H1 (cell line): ENCODE measurements around the genes ANO10, ABHD5, TMEM158 and XCR1.

DNA sequence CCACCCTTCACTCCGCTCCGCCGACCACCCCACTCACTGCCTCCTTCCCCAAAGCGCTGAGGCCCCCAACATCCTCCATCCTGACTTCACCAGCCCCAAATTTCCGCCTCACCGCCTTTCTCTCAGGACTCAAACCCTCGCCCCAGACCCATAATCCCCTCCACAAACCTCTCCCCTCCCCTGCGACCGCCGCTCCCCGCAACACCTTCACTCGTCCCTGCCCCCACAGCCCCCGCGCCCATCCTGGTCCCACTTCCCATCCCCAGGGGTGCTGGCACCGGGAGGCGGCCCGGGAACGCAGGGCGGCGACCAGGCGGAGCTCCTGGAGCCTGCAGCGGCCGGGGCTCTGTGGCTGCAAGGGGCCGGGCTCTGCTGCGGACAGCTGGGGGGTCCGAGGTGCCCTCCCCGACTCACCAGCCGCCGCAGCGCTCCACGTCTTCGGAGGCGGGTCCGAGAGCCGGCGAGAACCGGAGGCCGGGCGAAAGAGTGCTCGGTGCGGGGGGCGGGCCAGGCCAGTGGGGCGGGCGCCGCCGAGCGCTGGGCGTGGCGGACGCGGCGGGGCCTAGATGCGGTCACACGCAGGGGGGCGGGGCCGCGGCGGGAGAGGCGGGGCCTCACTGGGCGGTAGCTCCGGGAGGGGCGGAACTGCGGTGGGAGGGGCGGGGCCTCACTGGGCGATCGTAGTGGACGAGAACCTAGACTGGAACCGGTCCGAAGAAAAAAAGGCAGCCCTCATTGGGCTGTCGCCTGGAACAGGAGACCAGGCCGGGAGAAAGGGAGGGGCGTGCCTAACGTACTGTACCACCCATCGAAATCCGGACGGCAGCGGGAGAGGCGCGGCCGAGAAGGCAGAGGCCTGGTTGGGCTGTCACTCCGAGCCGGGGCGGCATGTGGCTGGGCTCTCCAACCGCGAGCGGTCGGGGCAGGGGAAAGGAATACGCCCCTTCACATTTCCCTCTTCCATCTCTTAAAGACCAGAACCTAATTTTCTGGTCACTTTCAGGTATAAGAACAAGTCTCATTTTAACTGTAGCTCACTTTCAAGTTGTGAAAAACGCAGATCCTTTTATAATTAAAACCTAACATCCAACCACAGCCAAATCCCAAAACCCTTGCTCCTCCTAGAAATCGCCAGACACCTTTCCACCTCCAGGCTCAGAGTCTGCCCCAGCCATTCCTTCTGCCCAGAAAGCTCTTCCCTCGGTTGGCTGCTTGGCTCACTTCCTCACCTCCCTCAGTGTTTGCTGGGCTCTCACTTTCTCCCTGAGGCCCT is at the start of gene ANO10:
TSS of gene ANO10 (minus strand) at position 517 of the 1,273 bp plus-strand sequence.
- RRBS = under 1% methylated on average over 35 of the region's 91 CpGs
CAGE:
- cytosol, long polyA plus RNA = start-site peak on the minus strand centred at position 456 of the sequence, 14 bp wide, 88 reads
- long polyA plus RNA = start-site peak on the minus strand centred at position 454 of the sequence, 54 bp wide, 174 and 126 reads in 2 replicates
- nucleus, long polyA plus RNA = start-site peak on the minus strand centred at position 456 of the sequence, 8 bp wide, 99 reads

GRCh38 chr3:43690034-43691049 is at the start of gene ABHD5:
Gene ABHD5 (plus strand): TSS chr3:43690938.
- RRBS = 1% methylated on average over 38 of the region's 85 CpGs
CAGE:
- cytosol, long polyA plus RNA = start-site peak on the plus strand at chr3:43690886-43690986, 450 reads
- long polyA plus RNA = start-site peak on the plus strand at chr3:43690885-43691013, 245 and 432 reads in 2 replicates
- nucleus, long polyA plus RNA = start-site peak on the minus strand at chr3:43690561-43690676, 20 reads; start-site peak on the plus strand at chr3:43690884-43691013, 394 reads

- RRBS = no CpG with 5 or more reads among the region's 2 CpGs
CAGE:
- cytosol, long polyA plus RNA = no peak
- long polyA plus RNA = no peak
- nucleus, long polyA plus RNA = no peak
Measured at GRCh38 chr3:43738337-43738646, 47.6 kb downstream of the ABHD5 start.

DNA sequence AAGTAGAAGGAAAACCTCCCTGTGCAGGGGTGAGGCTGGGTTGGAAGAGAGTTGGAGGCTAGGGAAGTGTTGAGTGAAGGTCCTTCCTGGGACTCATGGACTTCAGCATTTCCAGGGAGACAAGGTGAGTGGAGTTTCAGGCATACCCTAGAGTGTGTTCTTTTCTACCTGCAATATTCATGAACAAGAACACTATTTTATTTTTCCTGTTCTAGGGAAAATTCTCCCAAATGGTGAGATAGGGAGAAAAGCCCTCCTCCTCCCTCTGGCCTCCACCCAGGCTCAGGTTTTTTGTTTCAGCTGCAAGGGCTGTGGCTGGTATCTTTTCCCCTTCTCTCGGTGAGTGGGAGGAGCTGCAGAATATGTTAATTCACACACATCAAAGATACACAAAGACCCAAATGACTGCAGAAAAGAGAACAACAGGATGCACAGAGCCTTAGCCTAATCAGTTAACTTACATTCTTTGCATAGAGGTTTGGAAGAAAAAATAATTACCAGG is 64.7 kb downstream of the ABHD5 start:
- RRBS = no CpG with 5 or more reads among the region's 1 CpG
CAGE:
- cytosol, long polyA plus RNA = no peak
- long polyA plus RNA = no peak
- nucleus, long polyA plus RNA = no peak

GRCh38 chr3:43769153-43770208 is 78.7 kb downstream of the ABHD5 start:
- RRBS = 6% methylated on average over 9 of the region's 27 CpGs
CAGE:
- cytosol, long polyA plus RNA = no peak
- long polyA plus RNA = no peak
- nucleus, long polyA plus RNA = no peak

DNA sequence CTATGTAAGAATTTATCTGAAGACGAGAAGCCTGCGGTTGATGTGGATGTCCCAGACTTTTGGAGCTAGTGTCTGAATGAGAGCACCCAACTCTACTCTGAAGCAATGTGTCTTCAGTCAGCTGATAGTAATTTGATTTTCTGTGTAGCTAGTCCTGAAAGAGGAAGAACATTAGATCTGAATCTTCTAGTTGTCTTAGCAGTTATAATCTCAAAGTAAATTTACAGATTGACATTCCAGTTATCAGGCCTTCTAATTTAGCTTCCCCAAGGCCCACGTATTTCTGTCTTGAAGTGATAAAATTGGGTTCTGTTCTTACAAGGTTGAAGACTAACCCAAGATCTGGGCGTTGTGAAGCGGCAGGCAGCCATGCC is 1.5 kb downstream of the TCAIM start:
- RRBS = no CpG with 5 or more reads among the region's 5 CpGs
CAGE:
- cytosol, long polyA plus RNA = no peak
- long polyA plus RNA = no peak
- nucleus, long polyA plus RNA = no peak

- RRBS = no CpG with 5 or more reads among the region's 10 CpGs
CAGE:
- cytosol, long polyA plus RNA = no peak
- long polyA plus RNA = no peak
- nucleus, long polyA plus RNA = no peak
Measured at GRCh38 chr3:44996480-44997287, 20.6 kb downstream of the EXOSC7 start.

DNA sequence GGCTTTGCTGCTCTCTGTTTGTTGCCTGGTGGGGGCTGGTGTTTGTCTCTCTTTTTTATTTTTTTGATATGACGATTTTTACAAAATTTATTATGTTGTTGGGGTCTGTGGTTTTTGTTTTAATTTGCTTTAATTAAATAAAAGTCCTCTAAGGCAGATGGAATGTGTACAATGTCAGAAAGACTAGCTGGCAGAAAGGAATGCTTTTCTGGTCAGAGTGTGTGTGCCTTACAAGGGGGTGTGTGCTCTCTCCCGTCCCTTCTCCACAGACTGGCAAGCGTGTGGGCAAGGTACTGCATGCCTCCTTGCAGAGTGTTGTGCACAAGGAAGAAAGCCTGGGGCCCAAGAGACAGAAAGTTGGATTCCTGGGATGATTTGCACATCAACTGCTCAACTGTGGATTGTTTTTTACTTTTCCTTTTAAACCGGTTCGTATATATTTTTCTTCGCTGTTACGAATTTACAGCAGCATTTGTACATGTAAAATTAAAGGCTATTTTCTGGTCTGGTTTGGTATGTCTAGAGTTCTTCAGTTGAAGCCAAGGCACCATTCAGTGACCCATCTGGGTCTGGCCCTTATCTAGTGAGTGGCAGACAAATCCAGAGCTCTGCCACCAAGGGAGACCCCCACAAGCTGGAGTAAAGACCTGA is 15.0 kb upstream of the CLEC3B start:
- RRBS = no CpG with 5 or more reads among the region's 7 CpGs
CAGE:
- cytosol, long polyA plus RNA = no peak
- long polyA plus RNA = no peak
- nucleus, long polyA plus RNA = no peak

DNA sequence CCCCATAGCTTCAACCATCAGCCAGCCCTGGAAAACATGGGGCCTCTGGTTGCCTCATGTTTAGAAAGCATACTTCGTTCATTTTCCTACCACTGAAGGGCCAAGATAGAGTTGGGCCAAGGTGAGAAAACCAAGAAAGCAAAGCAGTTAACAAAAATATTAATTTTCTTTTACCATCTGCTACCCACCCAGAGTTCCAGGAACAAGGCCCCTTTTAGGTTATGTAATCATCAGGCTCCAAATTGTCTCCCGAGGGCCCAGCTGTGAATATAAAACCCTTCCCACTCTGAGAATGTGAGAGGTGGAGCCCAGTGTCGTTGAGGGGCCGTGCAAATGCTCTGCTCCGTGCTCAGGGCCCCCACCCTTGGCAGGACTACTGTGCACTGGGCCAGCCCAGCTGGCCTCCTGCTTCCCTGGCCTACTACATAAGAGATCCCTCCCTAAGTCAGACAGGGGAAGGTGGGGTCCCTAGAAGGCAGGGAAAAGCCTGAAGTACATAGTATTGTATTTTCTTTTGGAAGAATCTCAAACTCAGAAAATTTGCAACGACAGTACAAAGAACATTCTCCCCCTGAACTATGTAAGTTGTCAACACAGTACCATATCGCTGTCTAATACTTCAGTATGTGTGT is 4.6 kb upstream of the CLEC3B start:
- RRBS = no CpG with 5 or more reads among the region's 7 CpGs
CAGE:
- cytosol, long polyA plus RNA = no peak
- long polyA plus RNA = no peak
- nucleus, long polyA plus RNA = no peak

DNA sequence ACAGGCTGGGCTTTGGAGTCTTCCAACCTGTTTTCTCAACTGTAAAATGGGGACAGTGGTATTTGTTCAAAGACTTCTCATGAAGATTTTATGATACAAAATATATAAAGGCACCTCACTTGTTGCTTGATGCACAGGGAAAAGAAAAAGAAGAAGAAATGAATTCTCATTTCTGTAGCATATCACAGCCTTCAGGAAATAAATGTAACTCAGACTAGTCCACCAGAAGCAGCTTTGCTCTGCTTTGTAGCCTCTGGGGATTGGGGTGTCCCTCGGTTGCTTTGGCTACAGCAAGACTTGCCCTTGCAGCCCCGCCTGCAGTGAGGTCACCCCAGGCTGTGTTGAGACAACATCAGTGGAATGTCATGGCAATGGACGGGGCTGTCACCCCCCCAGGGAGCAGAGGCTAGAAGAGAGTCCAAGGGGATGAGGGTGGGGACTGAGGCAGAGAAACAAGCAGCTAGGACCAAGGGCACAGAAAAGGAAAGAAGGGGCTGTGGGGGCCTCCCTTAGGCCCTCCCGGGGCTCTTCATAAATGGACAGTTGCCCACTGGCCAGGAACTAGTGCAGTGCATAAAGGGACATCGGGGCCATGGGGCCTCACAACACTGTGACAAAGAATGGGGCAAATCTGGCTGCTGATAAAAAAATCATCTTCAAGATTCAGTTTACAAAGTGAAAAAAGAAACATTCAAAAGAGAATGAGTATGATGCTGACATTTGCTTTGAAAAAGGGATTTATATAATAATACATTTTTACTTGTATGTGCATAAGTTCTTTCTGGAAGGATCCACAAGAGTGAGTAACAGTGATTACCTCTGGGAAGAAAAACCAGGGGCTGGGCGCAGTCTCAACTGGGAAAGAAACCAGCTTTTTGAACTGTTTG is 943 bp downstream of the CLEC3B start:
- RRBS = no CpG with 5 or more reads among the region's 6 CpGs
CAGE:
- cytosol, long polyA plus RNA = no peak
- long polyA plus RNA = no peak
- nucleus, long polyA plus RNA = no peak

DNA sequence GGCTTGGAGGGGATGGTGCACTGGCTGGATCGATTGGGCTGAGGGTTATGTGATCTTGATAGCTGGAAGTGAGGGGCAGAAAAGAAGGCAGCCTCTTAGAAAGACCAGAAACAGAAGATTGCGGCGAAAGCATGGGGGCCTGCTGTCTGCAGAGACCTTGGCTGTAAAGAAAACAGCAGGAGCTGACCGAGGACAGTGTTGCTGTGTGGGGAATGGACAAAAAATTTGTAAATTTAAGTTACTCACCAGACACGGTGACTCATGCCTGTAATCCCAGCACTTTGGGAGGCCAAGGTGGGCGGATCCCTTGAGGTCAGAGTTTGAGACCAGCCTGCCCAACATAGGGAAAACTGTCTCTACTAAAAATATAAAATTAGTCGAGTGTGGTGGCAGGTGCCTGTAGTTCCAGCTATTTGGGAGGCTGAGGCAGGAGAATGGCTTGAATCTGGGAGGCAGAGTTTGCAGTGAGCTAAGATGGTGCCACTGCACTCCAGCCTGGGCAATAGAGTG is 7.1 kb downstream of the TMEM158 start:
- RRBS = no CpG with 5 or more reads among the region's 7 CpGs
CAGE:
- cytosol, long polyA plus RNA = no peak
- long polyA plus RNA = no peak
- nucleus, long polyA plus RNA = no peak

DNA sequence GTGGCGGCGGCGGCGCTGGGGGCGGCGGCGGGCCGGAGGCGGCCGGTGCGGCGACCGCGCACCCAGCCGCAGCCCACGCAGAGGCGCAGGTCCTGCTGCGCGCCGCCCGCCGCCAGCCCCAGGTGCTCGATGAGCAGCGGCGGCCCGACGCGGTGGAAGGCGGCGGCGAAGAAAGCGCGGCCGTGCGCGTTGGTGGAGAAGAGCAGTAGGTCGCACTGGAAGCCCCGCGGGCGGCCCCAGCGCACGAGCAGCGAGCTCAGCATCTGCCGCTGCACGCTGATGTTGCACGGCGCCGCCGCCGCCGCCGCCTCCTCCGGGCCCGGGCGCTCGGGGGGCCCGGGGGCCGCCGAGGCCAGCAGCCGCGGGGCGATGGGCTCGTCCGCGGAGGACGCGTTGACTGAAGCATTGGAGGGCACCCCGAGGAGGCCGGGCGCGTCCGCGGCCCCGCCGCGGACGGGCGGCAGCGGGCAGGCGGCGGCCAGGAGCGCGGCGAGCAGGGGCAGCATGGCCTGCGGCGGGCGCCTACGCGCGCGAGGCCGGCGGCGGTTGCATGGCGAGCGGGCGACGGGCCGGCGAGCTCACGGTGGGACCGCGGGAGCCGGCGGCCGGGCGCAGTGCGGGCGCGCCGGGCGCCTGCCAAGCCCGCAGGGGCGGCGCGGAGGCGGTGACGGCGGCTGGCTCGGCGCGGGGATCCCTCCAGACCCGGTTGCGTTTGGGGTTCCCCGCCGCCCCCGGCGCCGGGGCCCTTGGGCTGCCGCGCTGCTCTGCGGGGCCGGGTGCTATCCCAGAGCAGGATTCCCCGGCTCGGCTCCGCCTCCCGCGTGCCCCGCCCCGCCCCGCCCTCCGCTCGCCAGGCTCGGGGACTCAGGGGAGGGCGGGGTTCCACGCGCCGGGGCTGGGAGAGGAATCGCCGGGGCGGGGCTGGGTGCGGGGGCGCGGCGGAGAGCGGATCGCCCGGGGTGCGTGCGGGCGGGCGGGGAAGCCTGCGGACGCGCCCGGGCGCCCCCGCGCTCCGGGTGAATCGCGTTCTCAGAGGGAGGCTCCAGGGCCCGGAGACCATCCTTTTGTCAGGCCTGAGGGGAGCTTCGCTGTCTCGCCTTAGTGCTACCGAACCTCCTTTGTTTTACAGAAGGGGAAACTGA is at the start of gene TMEM158:
TSS of gene TMEM158 (minus strand) at position 766 of the 1,142 bp plus-strand sequence.
- RRBS = 2% methylated on average over 70 of the region's 176 CpGs
CAGE:
- cytosol, long polyA plus RNA = start-site peak on the minus strand centred at position 775 of the sequence, 23 bp wide, 375 reads
- long polyA plus RNA = start-site peak on the minus strand centred at position 765 of the sequence, 7 bp wide, 49 and 65 reads in 2 replicates
- nucleus, long polyA plus RNA = start-site peak on the minus strand centred at position 766 of the sequence, 5 bp wide, 99 reads

DNA sequence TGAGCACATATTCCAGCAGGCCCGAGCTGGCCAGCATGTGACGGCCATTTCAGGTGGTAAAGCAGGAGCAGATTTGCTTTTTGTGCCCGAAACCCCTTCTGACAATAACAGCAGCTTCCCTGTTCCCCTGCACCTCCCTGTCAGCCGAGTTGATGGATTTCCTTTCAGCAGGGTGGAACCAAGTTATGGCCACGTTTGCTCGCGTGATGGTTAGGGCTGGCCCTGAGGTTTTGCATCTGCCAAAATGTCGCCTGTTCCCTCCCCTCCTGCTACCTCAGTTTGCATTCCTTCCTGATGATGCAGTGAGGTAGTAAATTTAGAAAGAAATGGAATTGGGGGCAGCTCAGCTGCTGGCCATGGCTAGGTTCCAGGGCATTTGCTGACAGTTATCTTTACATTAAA is 13.2 kb downstream of the LIMD1 start:
- RRBS = no CpG with 5 or more reads among the region's 8 CpGs
CAGE:
- cytosol, long polyA plus RNA = no peak
- long polyA plus RNA = no peak
- nucleus, long polyA plus RNA = no peak

- RRBS = no CpG with 5 or more reads among the region's 14 CpGs
CAGE:
- cytosol, long polyA plus RNA = no peak
- long polyA plus RNA = no peak
- nucleus, long polyA plus RNA = no peak
Measured at GRCh38 chr3:45677626-45678518, 11.3 kb upstream of the SACM1L start.

- RRBS = no CpG with 5 or more reads among the region's 6 CpGs
CAGE:
- cytosol, long polyA plus RNA = no peak
- long polyA plus RNA = no peak
- nucleus, long polyA plus RNA = no peak
Measured at GRCh38 chr3:45693937-45694830, 5.0 kb downstream of the SACM1L start.

DNA sequence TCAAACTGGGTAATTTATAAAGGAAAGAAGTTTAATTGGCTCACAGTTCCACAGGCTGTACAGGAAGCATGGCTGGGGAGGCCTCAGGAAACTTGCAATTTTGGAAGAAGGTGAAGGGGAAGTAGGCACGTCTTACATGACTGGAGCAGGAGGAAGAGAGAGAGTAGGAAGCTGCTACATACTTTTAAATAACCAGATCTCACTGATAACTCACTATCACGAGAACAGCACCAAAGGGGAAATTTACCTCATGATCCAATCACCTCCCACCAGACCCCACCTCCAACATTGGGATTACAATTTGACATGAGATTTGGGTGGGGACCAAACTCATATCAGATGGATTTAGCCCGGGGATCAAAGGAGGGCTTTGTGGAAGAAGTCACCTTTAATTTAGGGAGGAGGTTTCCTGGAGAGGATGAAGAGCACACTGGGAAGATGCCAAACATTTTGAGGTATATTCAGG is 4.7 kb downstream of the SLC6A20 start:
- RRBS = no CpG with 5 or more reads among the region's 3 CpGs
CAGE:
- cytosol, long polyA plus RNA = no peak
- long polyA plus RNA = no peak
- nucleus, long polyA plus RNA = no peak

- RRBS = no CpG with 5 or more reads among the region's 1 CpG
CAGE:
- cytosol, long polyA plus RNA = no peak
- long polyA plus RNA = no peak
- nucleus, long polyA plus RNA = no peak
Measured at GRCh38 chr3:45816726-45817036, 20.3 kb upstream of the SLC6A20 start.

- RRBS = no CpG with 5 or more reads among the region's 7 CpGs
CAGE:
- cytosol, long polyA plus RNA = no peak
- long polyA plus RNA = no peak
- nucleus, long polyA plus RNA = no peak
Measured at GRCh38 chr3:45944486-45945205, 1.4 kb downstream of the CXCR6 start.

GRCh38 chr3:45988365-45988763 is 7.3 kb downstream of the FYCO1 start:
- RRBS = no CpG with 5 or more reads among the region's 4 CpGs
CAGE:
- cytosol, long polyA plus RNA = no peak
- long polyA plus RNA = no peak
- nucleus, long polyA plus RNA = no peak

GRCh38 chr3:46027175-46027640 is at the start of gene XCR1:
Gene XCR1 (minus strand): TSS chr3:46027483.
- RRBS = no CpG with 5 or more reads among the region's 2 CpGs
CAGE:
- cytosol, long polyA plus RNA = no peak
- long polyA plus RNA = no peak
- nucleus, long polyA plus RNA = no peak